HepG2 (cell line): ENCODE measurements around a stretch of chr9.

DNA sequence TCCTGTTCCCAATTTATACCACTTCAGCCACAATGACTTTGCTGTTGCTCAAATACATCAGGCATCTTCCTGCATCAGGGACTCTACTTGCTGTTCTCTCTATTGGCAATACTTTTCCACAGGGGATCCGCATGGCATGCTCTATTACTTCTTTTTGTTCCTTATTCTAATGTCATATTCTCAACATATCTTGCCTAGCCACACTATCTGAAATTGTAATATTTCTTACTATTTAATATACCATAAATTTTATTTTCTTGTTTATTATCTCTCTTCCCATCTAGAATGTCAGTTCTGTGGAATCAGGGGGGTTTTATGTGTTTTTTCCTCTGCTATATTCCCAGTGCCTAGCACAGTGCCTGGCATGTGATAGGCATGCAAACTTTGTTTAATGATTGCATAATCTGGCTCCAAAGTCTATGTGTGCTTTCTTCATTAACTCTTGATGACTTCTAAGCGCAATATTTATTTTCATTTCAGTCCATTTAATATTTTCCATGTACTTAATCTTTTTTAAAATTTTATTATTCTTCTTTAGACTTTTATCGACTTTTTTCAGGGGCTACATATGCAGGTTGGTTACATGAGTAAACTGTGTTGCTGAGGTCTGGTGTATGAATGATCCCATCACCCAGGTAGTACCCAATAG is 60.3 kb upstream of the CDK5RAP2 start:
- RRBS, 2 experiments, result no CpG with 5 or more reads among the region's 3 CpGs
CAGE:
- cytosol, long polyA minus RNA, result no peak
- cytosol, long polyA plus RNA, result no peak
- long polyA plus RNA, result no peak
- nucleus, long polyA minus RNA, result no peak
- nucleus, long polyA plus RNA, result no peak

GRCh38 chr9:120894320-120895206 is 17.6 kb upstream of the PHF19 start:
- RRBS, 2 experiments, result 86 to 91% methylated on average over 26 to 31 of the region's 65 CpGs
CAGE:
- cytosol, long polyA minus RNA, result no peak
- cytosol, long polyA plus RNA, result no peak
- long polyA plus RNA, result no peak
- nucleus, long polyA minus RNA, result no peak
- nucleus, long polyA plus RNA, result no peak

GRCh38 chr9:120985923-120986287 is 59.3 kb upstream of the TRAF1 start:
- RRBS, 2 experiments, result no CpG with 5 or more reads among the region's 2 CpGs
CAGE:
- cytosol, long polyA minus RNA, result no peak
- cytosol, long polyA plus RNA, result no peak
- long polyA plus RNA, result no peak
- nucleus, long polyA minus RNA, result no peak
- nucleus, long polyA plus RNA, result no peak

GRCh38 chr9:121053692-121054025 is 3.6 kb upstream of the C5 start:
- RRBS, 2 experiments, result no CpG with 5 or more reads among the region's 3 CpGs
CAGE:
- cytosol, long polyA minus RNA, result no peak
- cytosol, long polyA plus RNA, result no peak
- long polyA plus RNA, result no peak
- nucleus, long polyA minus RNA, result no peak
- nucleus, long polyA plus RNA, result no peak

DNA sequence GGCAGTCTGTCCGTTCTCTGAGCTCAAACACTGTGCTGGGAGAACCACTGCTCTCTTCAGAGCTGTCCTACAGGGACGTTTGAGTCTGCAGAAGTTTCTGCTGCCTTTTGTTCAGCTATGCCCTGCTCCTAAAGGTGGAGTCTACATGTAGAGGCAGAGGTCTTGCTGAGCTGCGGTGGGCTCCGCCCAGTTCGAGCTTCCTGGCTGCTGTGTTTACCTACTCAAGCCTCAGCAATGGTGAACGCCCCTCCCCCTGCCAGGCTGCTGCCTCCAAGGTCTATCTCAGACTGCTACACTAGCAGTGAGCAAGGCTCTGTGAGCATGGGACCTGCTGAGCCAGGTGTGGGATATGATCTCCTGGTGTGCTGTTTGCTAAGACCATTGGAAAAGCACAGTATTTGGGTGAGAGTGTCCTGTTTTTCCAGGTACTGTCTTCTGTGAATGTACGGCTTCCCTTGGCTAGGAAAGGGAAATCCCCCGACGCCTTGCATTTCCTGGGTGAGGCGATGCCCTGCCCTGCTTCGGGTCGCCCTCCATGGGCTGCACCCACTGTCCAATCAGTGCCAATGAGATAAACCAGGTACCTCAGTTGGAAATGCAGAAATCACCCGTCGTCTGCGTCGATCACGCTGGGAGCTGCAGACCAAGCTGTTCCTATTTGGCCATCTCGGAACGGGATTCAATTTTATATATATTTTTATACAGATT is 58.5 kb downstream of the CNTRL start:
- RRBS, 2 experiments, result no CpG with 5 or more reads among the region's 19 CpGs
CAGE:
- cytosol, long polyA minus RNA, result no peak
- cytosol, long polyA plus RNA, result no peak
- long polyA plus RNA, result no peak
- nucleus, long polyA minus RNA, result no peak
- nucleus, long polyA plus RNA, result no peak

DNA sequence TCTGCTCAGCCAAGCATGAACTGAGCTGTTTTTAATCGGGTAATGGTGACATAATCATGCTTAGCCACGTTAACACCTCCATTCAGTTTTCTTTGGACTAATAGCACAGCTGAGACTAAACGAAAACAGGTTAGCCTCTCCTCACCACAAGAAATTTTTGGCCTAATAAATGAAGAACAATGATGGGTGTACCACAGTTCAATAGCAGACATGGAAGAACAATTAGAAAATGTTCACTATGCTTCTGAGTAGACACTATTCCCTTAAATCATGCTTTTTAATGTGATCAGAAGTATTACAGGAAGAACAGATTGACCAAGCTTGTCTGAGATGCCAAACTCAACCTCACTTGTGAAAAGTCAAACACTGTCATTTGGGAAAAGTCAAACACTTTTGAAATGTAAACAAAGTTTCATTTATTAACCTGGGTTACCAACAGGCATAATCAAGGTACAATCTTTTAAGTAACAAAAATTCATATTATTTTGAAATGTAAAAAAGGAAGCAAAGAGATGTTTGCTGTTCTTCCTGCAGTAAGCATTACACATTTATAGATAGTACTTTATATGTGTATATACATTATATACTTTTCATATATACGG is 19.3 kb downstream of the RAB14 start:
- RRBS, 2 experiments, result no CpG with 5 or more reads among the region's 4 CpGs
CAGE:
- cytosol, long polyA minus RNA, result no peak
- cytosol, long polyA plus RNA, result no peak
- long polyA plus RNA, result no peak
- nucleus, long polyA minus RNA, result no peak
- nucleus, long polyA plus RNA, result no peak

DNA sequence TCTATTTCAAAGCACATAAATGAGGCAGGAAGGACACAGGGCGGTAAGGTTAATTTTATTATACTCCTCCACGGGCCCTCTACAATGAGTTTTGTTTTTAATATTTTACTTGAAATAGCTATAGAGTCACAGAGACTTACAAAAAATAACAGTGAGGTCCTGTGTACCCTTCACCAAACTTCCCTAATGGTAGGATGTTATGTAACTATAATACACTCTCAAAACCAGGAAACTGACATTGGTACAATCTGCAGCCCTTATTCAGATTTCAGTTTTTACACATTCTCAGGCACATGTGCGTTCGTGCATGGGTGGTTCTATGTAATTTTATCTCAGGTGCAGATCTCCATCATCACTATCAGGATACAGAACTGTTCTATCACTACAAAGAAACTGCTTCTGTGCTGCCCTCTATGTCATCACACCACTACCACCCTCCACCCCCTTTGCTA is 16.5 kb downstream of the RAB14 start:
- RRBS, 2 experiments, result no CpG with 5 or more reads among the region's 4 CpGs
CAGE:
- cytosol, long polyA minus RNA, result no peak
- cytosol, long polyA plus RNA, result no peak
- long polyA plus RNA, result no peak
- nucleus, long polyA minus RNA, result no peak
- nucleus, long polyA plus RNA, result no peak

- RRBS, 2 experiments, result no CpG with 5 or more reads among the region's 11 CpGs
CAGE:
- cytosol, long polyA minus RNA, result no peak
- cytosol, long polyA plus RNA, result no peak
- long polyA plus RNA, result no peak
- nucleus, long polyA minus RNA, result no peak
- nucleus, long polyA plus RNA, result no peak
Observed at GRCh38 chr9:121288152-121288810, 20.3 kb downstream of the GSN start.

DNA sequence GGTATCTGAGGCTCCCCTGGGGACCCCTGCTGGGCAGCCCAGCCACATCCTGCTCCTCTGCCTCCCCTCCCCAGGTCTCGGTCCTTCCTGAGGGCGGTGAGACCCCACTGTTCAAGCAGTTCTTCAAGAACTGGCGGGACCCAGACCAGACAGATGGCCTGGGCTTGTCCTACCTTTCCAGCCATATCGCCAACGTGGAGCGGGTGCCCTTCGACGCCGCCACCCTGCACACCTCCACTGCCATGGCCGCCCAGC is 50.6 kb downstream of the GSN start:
- RRBS, 2 experiments, result no CpG with 5 or more reads among the region's 10 CpGs
CAGE:
- cytosol, long polyA minus RNA, result no peak
- cytosol, long polyA plus RNA, result no peak
- long polyA plus RNA, result no peak
- nucleus, long polyA minus RNA, result no peak
- nucleus, long polyA plus RNA, result no peak

- RRBS, 2 experiments, result no CpG with 5 or more reads among the region's 8 CpGs
CAGE:
- cytosol, long polyA minus RNA, result no peak
- cytosol, long polyA plus RNA, result no peak
- long polyA plus RNA, result no peak
- nucleus, long polyA minus RNA, result no peak
- nucleus, long polyA plus RNA, result no peak
Observed at GRCh38 chr9:121321035-121321597, 48.9 kb downstream of the STOM start.

GRCh38 chr9:121350961-121351889 is 18.8 kb downstream of the STOM start:
- RRBS, 2 experiments, result no CpG with 5 or more reads among the region's 5 CpGs
CAGE:
- cytosol, long polyA minus RNA, result no peak
- cytosol, long polyA plus RNA, result no peak
- long polyA plus RNA, result no peak
- nucleus, long polyA minus RNA, result no peak
- nucleus, long polyA plus RNA, result no peak

DNA sequence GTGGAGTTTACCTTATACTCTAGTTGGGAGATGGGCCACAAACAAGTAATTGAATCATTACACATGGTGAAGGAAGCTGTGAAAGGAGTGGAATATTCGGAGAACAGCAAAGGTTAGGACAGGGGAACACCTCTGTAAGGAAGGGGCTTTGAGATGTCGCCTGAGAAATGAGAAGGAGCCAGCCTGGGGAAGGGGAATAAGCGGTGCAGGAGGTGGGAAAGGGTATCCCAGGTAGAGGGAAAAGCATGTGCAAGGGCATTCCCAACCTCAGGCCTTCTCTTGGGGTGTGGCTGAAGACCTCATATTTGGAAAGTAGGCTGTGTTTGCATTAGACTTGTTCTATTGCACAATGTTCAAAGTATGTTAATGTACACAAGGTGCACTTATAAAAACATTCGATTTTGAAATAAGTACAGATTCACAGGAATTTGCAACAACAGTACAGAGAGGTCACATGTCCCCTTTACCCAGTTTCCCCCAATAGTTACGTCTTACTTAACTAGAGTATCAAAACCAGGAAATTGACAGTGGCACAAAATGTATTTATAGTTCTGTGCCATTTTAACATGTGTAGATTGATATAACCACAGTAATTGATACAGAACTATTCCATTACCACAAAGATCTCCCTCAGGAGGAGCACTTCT is 2.4 kb upstream of the STOM start:
- RRBS, 2 experiments, result no CpG with 5 or more reads among the region's 5 CpGs
CAGE:
- cytosol, long polyA minus RNA, result no peak
- cytosol, long polyA plus RNA, result no peak
- long polyA plus RNA, result no peak
- nucleus, long polyA minus RNA, result no peak
- nucleus, long polyA plus RNA, result no peak

- RRBS, 2 experiments, result no CpG with 5 or more reads among the region's 3 CpGs
CAGE:
- cytosol, long polyA minus RNA, result no peak
- cytosol, long polyA plus RNA, result no peak
- long polyA plus RNA, result no peak
- nucleus, long polyA minus RNA, result no peak
- nucleus, long polyA plus RNA, result no peak
Observed at GRCh38 chr9:121474172-121474629, 25.4 kb downstream of the GGTA1 start.

GRCh38 chr9:121494021-121494775 is 5.4 kb downstream of the GGTA1 start:
- RRBS, 2 experiments, result no CpG with 5 or more reads among the region's 8 CpGs
CAGE:
- cytosol, long polyA minus RNA, result no peak
- cytosol, long polyA plus RNA, result no peak
- long polyA plus RNA, result no peak
- nucleus, long polyA minus RNA, result no peak
- nucleus, long polyA plus RNA, result no peak

DNA sequence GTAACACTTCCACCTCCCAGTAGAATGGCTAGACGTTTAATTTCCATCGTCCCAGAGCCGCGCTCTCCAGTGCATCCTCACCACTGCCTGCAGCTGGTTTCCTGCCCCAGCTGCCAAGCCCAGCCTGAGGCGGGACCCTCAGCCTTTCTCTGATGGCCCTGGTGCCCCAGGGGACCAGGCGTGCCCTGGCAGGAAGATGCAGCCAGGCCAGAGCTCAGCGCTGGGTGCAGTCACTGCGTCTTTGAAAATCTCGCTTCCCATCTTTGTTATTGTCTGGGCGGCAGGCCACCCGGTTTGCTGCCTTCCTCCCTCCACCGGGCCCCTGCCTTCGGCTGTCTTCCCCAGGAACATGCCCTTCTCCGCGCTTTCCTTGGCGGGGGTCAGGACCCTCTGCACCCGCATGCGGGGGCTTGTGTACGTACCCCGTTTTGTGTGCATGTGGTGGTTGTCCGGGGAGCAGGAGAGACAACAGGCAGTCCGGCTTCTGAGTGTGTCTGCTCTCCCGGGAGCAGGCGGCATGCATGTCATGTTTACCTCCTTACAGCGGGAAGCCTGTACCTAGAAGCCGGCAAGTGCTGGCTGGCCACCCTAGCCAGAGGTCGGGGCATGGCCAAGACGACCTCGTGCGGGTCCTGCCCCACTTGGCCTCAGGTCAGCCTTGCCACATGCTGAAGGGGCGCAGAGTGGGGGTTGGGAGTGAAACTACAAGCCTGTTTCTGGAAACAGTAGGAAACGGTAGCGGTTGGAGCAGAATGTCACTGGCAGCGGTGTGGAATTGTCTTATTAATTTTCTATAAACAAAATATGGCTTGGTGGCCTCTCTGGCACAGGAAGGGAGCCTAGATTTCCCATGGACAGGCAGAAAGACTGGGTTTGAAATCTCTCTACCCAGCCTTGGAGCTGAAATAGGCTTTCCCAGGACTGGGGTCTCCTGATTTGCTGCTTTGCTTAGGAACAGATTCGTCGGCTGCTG is 49.6 kb downstream of the DAB2IP start:
- RRBS, 2 experiments, result 79 to 83% methylated on average over 4 of the region's 36 CpGs
CAGE:
- cytosol, long polyA minus RNA, result no peak
- cytosol, long polyA plus RNA, result no peak
- long polyA plus RNA, result no peak
- nucleus, long polyA minus RNA, result no peak
- nucleus, long polyA plus RNA, result no peak

DNA sequence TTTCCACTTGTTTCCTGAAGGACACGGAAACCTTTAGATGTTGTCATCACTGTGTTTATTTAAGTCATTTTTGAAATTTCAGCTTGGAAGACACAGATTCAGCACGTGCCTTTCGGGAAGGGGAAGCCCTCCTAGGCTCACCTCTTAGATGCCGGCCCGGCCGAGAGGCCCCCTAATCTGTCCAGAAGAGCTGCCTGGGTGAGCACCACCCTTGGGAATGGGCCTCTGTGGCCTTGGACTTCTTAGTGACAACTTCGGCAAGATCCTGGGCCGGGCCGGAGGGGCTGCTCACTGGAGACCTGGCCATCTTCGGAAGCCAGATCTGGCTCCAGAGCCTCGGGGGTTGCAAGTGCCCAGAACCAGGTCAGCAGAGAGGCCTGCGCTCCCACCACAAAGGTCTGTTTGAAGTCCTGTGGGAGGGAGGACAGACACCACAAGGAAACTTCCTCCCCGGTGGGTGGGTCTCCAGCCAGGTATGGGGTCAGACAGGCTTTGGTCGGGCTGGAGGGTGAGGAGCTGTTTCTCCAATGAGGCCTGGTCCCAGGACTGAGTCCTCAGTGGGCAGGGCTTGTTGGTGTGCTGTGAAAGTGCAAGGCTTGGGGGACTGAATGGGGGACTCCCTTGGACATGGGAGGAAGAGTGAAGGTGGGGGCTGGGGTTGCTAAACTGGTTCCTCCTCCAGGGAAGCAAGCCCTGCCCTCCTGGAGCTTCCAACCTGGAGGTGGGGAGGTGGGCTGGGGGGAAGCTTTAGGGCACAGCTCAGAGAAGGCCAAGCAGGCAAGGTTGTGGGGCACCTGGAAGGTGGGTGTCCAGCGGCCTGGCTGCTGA is 86.1 kb downstream of the DAB2IP start:
- RRBS, 2 experiments, result no CpG with 5 or more reads among the region's 15 CpGs
CAGE:
- cytosol, long polyA minus RNA, result no peak
- cytosol, long polyA plus RNA, result no peak
- long polyA plus RNA, result no peak
- nucleus, long polyA minus RNA, result no peak
- nucleus, long polyA plus RNA, result no peak

DNA sequence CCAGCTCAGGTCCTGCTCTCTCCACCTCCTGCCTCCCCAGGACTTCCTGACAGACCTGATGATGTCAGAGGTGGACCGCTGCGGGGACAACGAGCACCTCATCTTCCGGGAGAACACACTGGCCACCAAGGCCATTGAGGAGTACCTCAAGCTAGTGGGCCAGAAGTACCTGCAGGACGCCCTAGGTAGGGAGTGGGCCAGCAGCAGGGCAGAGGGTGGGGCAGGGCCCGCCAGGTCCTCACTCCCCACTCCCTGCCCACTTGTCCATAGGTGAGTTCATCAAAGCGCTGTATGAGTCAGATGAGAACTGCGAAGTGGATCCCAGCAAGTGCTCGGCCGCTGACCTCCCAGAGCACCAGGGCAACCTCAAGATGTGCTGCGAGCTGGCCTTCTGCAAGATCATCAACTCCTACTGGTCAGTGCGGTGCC is 112.0 kb downstream of the DAB2IP start:
- RRBS, 2 experiments, result no CpG with 5 or more reads among the region's 12 CpGs
CAGE:
- cytosol, long polyA minus RNA, result no peak
- cytosol, long polyA plus RNA, result no peak
- long polyA plus RNA, result no peak
- nucleus, long polyA minus RNA, result no peak
- nucleus, long polyA plus RNA, result no peak

DNA sequence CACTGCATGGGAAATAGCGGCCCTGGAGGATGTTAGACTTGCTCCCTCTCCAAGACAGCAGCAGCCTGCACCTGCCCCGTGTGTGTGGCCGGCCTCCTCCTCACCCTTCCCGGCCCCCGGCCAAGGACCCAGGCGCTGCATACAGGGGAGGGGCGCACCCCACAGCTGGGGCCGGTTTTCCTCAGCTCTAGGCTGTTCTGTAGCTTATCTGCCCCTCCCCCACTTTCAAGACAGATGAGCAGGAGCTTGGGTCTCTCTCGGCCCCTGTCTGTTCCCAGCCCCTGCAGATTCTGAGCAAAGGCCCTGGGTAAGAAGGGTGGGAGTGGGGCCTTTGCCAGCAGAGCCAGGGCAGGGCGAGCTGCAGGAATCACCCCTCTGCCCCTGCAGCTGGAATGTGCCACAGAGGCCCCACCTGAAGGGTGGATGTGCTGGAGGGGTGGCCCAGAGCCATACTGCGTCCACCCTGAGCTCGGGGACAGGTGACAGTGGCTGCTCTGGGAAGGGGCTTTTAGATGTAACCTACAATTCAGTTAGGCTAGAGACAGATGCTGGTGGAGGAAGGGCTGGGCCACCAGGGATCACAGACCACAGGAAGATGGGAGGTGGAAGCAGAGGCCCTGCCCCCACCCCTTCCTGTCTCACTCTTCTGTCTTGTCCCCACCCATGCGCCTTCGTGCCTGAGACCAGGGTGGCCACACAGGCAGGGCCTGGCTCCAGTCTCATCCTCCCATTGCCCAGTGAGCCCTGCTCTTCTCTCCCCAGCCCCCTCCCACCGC is 132.4 kb downstream of the DAB2IP start:
- RRBS, 2 experiments, result 99% methylated on average over 4 of the region's 15 CpGs; no CpG with 5 or more reads in 1 of the 2 experiments
CAGE:
- cytosol, long polyA minus RNA, result start-site peak on the plus strand centred at position 399 of the sequence, 77 bp wide, 11 reads; start-site peak on the plus strand centred at position 707 of the sequence, 87 bp wide, 12 reads
- cytosol, long polyA plus RNA, result no peak
- long polyA plus RNA, result no peak
- nucleus, long polyA minus RNA, result no peak
- nucleus, long polyA plus RNA, result no peak

- RRBS, 2 experiments, result no CpG with 5 or more reads among the region's 19 CpGs
CAGE:
- cytosol, long polyA minus RNA, result no peak
- cytosol, long polyA plus RNA, result no peak
- long polyA plus RNA, result no peak
- nucleus, long polyA minus RNA, result no peak
- nucleus, long polyA plus RNA, result no peak
Observed at GRCh38 chr9:121883716-121884685, 209.1 kb downstream of the TTLL11 start.

DNA sequence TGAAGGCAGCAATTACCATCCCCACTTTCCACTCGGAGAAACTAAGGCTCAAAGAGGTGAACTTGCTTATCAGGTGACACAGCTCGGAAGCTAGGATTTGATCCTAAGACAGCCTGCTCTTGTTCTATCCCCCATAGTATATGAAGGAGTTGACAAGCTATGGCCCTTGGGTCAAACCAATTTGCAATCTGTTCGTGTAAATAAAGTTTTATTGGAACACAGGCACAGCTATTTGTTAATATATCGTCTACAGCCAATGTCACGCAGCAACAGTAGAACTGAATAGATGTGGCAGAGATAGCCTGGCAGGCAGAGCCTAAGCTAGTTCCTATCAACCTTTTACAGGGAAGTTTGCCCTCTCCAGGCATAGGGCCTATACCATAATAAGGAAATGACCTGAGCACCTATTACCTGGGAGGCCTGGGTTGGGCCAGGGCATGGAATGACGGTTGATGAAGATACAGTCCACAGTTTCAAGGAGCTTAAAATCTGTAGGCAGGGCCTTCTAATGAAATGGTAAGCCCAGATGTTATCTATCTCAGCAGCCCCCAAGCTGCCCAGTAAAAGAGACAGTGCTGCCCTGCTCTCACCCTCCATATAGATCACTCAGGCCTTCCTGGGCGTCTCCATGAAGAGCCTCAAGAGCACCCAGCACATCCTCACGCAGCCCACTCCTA is 179.0 kb downstream of the TTLL11 start:
- RRBS, 2 experiments, result no CpG with 5 or more reads among the region's 8 CpGs
CAGE:
- cytosol, long polyA minus RNA, result no peak
- cytosol, long polyA plus RNA, result no peak
- long polyA plus RNA, result no peak
- nucleus, long polyA minus RNA, result no peak
- nucleus, long polyA plus RNA, result no peak